ENCODE data around the genes MFNG and PDXP.

DNA sequence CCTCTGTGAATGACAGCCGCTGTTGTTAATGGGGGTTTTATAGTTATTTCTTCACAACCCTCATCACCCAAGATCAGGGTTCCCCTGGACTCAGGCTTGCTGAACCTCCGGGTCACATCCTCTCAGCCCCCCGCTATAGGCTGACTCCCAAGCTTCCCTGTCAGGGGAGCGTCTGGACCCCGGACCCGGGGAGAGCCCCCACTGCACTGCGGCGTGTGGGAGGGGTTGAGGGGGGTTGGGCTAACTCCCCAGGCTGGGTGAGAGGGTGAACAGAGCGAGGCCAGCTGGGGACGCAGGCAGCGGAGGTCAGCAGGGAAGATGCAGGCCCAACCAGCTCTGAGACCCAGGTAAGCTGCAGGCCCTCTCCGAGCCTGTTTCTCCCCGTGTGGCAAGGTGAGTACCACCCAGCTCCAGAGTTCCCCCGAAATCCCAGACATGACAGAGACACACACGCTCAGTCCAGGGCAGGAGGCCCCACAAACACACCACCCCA lies 47.3 kb downstream of the ELFN2 start:
- RRBS: 27% methylated on average over 4 of the region's 15 CpGs

- RRBS: no CpG with 5 or more reads among the region's 12 CpGs
Measured at GRCh38 chr22:37469333-37470280, 16.6 kb downstream of the MFNG start.

- RRBS: 2% methylated on average over 9 of the region's 40 CpGs
Measured at GRCh38 chr22:37485731-37486737, at the start of gene MFNG. Gene MFNG, minus strand, starts transcription at chr22:37486384.

- RRBS: no CpG with 5 or more reads among the region's 7 CpGs
Measured at GRCh38 chr22:37508734-37509324, 10.4 kb downstream of the CARD10 start.

- RRBS: no CpG with 5 or more reads among the region's 9 CpGs
Measured at GRCh38 chr22:37525292-37525704, 6.1 kb upstream of the CARD10 start.

DNA sequence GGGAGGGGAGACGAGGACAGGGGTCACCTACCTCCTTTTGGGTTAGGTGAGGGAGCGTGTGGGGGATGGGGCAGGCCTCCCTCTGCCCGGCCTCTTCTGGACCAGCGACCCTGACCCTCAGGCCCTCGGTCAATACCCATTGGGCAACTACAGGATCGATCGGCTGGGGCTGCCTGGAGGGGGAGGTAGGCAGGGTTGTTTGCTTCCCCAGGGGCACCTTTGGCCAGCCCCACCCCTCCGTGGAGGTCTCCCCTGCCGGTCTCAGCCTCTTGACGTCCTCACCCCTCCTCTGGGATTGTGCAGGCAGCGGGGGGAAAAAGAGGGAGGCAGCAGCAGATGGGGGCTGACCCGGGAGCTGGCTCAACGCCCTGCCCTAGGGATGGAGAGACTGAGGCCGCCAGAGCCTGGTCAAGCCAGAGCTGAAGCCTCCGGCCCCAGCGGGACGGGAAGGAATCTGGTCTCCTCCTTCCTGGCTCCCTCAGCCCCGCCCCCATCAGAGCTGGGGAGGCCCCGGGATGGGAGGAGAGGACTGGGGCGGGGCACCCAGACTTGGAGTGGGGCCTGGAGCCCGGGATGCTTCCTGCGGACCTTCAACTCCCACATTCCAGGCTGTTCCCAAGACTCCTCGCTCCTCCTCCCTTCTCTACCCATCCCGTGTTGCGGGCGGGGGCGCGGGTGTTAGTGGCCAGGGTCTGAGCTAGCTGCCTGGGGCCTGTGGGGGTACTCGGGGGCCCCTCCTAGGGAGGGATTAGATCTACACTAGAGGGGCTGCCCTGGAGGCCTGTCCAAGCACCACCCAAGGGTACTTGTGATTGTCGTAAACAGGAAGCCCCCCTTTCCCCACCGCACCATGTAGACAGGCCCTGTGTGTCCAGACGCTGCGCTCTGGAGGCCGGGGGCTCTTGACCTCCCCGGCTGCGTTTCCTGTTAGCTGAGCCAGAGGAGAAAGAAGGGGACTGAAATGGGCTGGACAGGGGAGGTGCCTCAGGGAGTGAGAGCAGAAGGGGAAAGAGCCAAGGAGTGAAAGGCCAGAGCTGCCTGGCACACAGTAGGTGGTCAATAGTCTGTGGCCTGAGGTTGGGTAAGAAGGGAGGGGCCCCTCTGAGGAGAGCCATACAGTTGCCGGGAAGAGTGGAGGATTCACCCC lies 14.2 kb upstream of the CDC42EP1 start:
- RRBS: 56% methylated on average over 16 of the region's 37 CpGs

GRCh38 chr22:37557405-37558139 lies 2.7 kb upstream of the CDC42EP1 start:
- RRBS: no CpG with 5 or more reads among the region's 9 CpGs

- RRBS: 3% methylated on average over 70 of the region's 106 CpGs
Measured at GRCh38 chr22:37560601-37561508, 575 bp downstream of the CDC42EP1 start.

DNA sequence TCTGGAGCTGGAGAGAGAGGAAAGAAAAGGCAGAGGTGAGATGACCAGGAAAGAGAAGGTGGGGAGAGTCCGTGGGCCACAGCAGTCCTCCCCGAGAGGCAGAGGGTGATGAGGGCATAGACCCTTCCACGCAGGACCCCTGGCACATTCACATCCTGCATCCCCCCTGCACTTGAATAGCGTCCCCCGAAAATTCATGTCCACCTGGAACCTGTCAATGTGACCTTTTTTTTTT lies 2.8 kb downstream of the LGALS2 start:
- RRBS: no CpG with 5 or more reads among the region's 5 CpGs

- RRBS: 95% methylated on average over 3 of the region's 18 CpGs
Measured at GRCh38 chr22:37616229-37616925, 7.7 kb downstream of the GGA1 start.

- RRBS: no CpG with 5 or more reads among the region's 25 CpGs
Measured at GRCh38 chr22:37633558-37634416, 5.7 kb upstream of the SH3BP1 start.

DNA sequence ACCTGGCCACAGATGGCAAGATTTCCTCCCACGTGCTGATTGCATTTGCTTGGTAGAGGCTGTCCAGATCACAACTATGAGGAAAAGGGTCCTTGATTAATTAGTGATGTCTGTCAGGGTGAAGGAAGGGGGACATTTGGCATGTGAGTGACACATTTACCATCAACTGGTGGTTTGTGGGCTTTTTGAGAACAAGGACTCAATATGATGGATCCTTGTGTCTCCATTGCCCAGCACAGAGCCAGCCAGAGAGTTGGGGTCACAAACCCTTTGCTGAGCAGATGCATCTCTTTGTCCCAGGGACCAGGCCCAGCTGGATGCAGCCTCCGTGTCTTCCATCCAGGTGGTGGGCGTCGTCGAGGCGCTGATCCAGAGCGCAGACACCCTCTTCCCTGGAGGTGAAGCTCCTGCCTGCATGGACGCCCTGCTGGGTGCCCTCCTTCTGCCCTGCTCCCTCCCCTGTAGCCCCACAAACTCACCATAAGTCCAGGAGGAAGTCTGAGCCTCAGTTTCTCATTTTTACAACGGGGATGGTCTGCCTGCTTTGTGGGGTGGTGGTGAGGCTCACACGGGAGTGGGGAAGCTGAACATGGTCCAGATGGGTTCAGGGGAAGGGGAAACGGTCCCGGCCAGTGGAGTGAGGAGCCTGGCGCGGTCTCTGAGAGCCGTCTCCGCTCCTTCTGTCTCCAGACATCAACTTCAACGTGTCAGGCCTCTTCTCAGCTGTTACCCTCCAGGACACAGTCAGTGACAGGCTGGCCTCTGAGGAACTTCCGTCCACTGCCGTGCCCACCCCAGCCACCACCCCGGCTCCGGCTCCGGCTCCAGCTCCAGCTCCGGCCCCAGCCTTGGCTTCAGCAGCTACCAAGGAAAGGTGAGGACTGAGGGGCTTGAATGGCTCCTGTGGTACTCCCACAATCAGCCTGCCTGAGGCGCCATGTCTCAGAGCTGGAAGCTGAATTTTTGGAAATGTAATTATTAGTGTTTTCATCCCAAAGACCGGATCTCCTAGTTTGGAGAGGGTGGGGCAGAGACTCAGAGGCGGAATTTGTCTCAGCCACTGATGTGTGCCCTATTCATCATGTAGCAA lies 8.3 kb upstream of the PDXP start:
- RRBS: no CpG with 5 or more reads among the region's 26 CpGs

DNA sequence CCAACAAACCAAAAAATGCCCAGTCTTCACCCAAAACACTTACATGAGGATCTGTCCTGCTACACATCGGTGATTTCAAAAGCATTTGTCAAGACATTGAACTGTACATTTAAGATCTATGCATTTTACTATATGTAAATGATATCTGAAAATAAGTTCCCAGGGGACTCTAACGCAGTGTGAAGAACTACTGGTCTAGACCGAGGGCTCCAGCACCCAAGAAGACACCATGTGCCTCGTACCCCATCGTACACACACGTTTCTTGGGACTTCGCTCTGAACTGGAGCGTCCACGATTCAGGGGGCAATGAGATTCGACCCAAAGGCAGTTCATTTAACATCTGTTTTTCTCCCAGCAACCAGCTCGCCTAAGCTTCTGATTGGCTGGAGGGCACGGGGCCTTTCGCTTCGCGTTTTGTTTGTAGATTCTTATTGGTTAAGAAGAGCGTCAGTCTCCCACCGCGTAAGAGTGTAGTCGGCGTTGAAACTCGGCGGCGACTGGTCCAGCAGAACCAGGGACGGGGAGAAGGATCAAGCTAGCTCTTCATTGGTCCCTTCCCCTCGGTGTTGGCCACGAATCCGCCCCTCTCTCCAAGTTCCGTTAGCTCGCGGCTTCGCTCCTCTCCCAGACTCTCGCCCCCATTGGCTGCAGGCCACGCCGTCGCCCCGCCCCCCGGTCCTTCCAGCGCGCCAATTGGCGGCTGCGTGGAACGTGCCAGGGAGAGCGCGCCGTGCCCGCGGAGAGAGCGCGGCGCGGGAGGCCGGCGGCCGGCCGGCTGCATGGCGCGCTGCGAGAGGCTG lies at the start of gene PDXP:
PDXP (plus strand) TSS at position 721 of the 801 bp plus-strand sequence.
- RRBS: under 1% methylated on average over 17 of the region's 58 CpGs

GRCh38 chr22:37660111-37660812 lies 1.7 kb downstream of the PDXP start:
- RRBS: no CpG with 5 or more reads among the region's 11 CpGs

- RRBS: no CpG with 5 or more reads among the region's 1 CpG
Measured at GRCh38 chr22:37688234-37688468, 2.0 kb downstream of the NOL12 start.

GRCh38 chr22:37777024-37777693 lies 27.9 kb upstream of the H1-0 start:
- RRBS: no CpG with 5 or more reads among the region's 16 CpGs

GRCh38 chr22:37779284-37780485 lies 25.3 kb upstream of the H1-0 start:
- RRBS: no CpG with 5 or more reads among the region's 25 CpGs

DNA sequence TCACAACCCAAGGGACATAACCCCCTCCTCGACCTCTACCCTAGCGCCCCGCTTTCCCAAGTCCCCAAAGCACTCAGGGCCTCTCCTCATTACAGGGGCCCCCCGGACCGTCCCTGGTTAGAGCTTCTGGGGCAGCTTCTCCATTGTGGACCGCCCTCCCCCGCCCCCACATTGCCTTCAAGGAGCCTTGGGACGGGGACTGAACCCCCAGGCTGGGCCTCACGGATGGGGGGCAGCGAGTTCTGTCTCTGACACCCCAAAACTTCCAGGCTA lies 982 bp upstream of the H1-0 start:
- RRBS: no CpG with 5 or more reads among the region's 10 CpGs

DNA sequence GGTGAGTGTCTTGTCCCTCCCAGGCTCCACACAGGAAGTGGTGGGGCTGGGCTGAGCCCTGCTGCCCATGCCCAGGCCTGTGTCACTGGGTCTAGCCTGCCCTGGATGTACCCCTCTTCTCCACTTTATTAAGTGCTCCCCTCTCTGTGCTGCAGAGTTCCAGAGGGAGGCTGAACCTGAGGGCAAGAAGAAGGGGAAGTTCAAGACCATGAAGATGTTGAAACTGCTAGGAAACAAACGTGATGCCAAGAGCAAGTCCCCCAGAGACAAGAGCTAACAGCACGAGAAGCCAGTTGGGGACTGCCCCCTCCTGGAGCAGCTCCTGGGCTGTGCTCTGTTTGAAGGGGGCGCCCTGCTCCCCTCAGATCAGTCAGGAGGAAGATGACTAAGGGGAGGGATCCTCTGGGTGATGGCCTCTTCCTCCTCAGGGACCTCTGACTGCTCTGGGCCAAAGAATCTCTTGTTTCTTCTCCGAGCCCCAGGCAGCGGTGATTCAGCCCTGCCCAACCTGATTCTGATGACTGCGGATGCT lies 12.8 kb downstream of the C22orf23 start:
- RRBS: no CpG with 5 or more reads among the region's 6 CpGs

DNA sequence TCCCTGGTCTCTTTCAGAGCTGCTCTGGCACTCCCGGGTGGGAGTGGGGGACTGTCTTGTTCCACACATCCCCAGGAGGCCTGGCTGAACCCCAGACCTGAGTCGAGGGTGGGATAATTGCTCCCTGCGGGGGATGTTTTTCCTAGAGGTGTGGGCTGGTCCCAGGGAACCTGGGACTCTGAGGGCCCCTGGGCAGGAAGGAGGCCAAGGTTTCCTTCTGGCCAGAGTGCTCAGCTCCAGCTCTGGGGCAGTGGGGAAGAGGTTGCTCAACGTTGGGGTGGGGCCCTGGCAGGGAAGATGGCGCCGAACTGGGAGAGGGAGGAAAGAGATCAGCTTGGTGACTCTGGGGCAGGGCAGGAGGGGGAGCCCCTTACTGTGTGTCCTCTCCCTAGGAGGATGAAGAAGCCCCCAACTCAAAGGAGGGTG lies 2.0 kb downstream of the SOX10 start:
- RRBS: no CpG with 5 or more reads among the region's 6 CpGs

All from BE2C (cell line).